ENCODE data around the gene UBE2E3.

DNA sequence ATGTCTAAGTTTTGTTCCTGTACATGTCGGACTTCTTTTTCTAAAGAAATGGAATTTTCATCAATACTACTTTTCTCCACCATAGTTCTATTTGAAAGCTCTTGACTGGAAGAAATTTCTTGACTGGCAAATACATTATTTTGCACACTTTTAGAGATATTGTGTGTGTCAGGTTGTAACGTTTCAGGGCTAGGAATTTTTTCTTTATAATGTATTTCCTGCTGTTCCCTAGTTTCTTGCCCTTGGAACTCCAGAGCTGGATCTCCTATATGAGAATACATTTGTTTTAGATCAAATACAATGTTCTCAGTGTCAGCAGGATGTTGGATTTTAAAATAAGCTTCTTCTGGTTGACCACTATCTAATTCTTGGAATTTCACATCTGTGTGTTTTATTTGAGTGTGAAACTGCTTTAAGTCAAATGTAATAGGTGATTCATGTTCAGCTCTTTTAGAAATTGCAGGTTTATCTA is 58.9 kb downstream of the TTN start:
- PRO-cap = no peak

DNA sequence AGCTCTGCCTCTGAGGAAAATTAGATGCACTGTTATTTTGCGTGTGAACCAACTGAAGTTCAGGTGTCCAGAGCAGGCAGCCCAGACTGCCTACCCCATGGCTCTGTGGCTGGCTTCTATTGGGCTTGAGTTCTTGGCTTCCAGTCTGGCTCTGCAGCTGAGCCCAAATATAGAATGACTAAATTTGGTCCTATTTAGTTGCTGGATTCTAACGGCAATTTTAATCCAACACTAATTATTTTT is 3.2 kb downstream of the TTN start:
- PRO-cap = no peak

DNA sequence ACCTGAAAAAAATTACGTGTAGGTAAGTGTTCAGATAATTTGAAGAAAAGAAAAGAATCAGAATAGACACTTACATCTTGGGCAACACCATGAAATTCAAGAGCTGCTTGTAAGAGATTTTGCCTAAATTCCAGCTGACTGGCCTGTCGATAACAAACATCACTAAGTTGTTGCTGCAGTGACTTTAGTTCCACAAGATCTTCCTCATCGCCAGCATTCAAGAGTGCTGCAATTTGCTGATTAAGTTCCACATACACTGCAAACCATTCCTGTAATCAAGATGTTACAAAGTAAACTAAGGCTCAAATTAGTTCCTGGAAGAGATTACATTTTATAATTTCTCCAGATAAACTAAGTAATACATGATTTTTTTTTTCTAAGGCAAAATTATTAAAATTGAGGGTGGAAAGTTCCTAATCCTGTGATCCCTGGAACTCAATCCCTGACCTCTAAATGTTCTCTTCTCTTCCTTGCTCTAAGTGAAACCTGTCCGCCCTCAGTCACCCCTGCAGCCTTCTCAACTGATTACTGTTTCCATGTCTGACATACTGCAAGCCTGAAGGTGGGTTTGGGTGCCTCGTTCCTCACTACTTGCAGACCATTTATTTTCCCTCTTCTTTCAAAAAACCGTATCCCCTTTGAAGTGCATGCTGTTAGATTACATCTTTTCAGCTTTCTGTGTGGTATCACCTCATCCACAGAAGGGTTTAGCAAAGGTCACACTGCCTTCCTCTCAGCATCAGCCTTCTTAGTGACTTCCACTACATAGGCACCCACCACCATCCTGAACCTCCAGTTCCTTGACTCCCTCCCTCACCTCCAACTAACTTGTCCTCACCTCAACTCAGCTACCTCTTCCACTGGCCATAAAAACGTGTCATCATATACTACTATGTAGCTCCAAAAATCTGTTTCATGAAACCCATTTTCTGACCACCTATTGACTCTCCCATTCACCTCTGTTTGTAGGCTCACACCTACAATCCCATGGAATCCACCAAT is 74.7 kb upstream of the CCDC141 start:
- PRO-cap = no peak

DNA sequence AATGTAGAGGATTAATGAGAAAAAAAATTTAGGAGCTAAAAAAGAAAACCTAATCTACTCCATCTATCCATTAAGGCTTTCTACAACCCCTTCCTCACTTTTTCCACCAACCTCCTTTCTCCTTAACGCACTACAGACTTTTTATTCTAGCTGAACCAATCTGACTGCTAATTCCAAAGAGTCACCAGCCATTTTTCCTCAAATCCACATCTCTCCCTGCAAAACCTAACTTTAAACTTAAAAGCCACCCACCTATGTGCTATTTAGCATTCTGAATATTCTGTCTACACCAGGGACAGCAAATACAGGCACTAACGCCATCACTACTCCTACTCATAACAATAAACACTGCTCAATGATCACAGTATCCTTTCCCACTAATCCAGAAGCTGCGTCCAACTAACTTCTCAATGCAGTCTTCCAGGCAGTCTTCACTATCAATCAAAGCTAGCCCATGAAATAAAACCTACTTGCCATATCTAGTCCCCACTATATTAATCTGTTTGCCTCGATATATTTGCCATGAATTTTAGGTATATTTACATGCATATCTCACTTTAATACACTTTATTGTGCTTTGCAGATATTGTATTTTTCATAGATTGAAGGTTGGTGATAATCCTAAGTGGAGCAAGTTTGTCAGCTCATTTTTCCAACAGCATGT is 10.3 kb downstream of the SESTD1 start:
- PRO-cap = no peak

GRCh38 chr2:179581525-179582014 is 279.8 kb downstream of the ZNF385B start:
- PRO-cap = no peak

GRCh38 chr2:180979908-180981034 is at the start of gene UBE2E3:
TSS of gene UBE2E3 (plus strand) at chr2:180980605.
- PRO-cap = bidirectional peak, plus-strand start at chr2:180980615, minus-strand start at chr2:180980421; bidirectional peak, plus-strand start at chr2:180980824, minus-strand start at chr2:180980747; bidirectional peak, plus-strand start at chr2:180981092, minus-strand start at chr2:180980853

- PRO-cap = no peak
These were observed 3.5 kb downstream of the UBE2E3 start for GRCh38 chr2:180983863-180984319.

GRCh38 chr2:181054363-181055333 is 74.2 kb downstream of the UBE2E3 start:
- PRO-cap = no peak

- PRO-cap = no peak
These were observed 162.1 kb downstream of the UBE2E3 start for GRCh38 chr2:181142391-181142936.

- PRO-cap = no peak
These were observed 152.2 kb upstream of the ITGA4 start for GRCh38 chr2:181305009-181305463.

DNA sequence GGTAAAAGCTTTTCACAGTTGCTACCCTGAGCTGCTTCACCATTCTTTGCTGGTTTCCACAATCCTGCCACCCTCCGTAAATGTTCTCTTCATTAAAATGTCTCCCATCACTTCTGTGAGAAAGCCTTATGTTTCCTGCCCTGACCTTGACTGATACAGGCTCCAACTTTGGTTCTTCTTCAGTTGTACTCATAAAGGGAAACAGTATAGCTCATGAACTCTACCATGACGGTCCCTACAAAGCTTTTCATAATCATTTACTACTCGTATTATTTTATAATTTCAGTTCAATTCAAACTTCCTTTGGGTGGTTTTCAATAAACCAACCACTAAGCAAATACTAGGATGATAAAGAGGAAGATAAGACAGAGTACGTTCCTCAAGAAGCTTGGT is 62.1 kb upstream of the ITGA4 start:
- PRO-cap = no peak

DNA sequence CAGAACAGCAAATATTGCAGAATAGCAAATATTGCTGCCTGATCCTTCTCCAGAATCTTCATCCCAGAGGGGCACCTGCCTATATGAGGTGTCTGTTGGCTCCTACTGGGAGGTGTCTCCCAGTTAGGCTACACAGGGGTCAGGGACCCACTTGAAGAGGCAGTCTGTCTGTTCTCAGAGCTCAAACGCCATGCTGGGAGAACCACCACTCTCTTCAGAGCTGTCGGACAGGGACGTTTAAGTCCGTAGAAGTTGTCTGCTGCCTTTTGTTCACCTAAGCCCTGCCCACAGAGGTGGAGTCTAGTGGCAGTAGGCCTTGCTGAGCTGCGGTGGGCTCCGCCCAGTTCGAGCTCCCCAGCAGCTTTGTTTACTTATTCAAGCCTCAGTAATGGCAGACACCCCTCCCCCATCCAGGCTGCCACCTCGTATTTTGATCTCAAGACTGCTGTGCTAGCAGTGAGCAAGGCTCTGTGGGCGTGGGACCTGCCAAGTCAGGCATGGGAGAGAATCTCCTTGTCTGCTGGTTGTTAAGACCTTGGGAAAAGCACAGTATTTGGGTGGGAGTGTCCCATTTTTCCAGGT is 87.6 kb upstream of the ITPRID2 start:
- PRO-cap = no peak

DNA sequence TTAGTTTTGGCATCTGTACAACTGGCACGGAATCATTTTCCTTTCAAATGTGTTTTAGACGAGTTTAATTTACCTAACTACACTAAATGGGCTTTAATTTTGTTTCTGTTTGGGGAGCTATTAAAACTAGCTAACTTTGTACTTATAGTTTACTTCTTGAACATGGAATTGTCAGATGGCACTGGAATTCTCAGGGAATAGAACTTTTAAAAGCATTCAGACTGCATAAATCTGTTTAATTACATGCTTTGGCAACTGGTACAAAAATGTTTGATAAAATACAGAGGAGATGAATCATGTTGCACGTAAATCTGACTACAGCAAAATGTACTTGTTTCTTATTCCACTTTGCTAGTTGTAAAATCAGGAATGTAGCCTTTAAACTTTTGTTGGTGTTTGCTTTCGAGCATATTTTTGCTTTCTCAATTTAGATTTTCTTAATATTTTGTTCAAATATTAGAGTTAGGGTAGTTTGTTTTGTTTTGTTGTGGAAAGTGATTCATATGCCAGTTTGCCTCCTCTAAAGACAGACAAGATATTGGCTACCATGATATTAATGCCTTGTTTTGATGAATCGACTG is 1.6 kb downstream of the ITPRID2 start:
- PRO-cap = no peak

DNA sequence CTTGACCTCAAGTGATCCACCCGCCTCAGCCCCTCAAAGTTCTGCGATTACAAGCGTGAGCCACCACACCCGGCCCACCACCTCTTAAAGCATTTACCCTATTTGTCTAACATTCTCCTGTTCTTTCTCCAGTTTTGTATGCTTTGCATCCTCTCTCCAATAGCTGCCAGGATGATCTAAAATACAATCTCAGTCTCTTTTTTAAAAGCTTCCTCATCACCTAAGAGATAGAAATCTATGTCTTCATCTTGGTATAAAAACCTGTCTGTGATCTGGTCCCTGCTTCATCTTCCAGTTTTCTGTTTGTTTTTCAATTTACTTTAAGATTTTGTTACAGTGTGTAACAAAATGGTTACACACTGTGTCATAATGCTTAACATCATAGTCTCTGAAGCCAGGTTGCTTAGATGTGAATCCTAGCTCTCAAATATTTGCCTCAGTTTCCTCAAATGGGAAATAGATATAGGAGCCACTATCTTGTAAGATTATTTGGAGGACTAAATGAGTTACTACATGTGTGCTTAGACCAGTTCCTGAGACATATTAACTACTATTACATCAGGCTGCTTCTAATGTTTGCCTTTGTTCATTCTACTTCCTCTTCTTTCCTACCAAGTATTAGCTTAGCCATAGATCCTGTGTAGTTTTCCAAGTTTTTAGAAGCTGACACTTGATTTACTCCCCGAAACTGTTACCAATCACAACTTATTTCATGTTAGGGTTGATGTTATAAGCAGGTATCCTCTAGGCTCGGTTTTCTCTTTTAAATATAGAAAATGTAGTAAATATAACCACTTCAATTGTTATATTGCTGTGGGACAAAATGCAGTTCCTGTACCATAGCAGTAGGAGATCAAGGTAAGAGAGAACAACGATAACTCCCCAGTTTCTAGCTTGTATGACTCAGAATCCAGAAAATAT is 1.0 kb upstream of the DNAJC10 start:
- PRO-cap = no peak

GRCh38 chr2:182761938-182762137 is 45.8 kb downstream of the DNAJC10 start:
- PRO-cap = no peak

DNA sequence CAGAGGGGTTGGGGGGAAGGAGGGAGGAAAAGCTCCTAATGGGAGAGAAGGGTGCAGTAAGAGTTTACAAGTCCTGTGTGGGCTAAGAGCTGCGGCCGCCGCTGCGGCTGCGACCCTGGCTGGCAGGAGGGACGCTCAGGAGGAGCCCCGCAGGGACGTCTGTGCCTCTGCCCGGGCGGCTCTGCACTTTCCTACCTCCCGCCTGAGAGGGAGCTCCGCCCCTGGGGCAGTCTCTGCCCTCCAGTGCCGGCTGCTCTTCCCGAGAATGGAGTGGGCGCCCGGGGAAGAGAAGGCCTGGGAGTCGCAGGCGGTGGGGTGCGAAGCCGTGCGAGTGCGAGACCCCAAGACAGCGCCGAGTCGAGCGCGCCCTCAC is 549 bp upstream of the FRZB start:
- PRO-cap = bidirectional peak, plus-strand start at position 273 of the sequence, minus-strand start at position 161 of the sequence

- PRO-cap = no peak
These were observed 601.3 kb upstream of the ZNF804A start for GRCh38 chr2:183996996-183997445.

DNA sequence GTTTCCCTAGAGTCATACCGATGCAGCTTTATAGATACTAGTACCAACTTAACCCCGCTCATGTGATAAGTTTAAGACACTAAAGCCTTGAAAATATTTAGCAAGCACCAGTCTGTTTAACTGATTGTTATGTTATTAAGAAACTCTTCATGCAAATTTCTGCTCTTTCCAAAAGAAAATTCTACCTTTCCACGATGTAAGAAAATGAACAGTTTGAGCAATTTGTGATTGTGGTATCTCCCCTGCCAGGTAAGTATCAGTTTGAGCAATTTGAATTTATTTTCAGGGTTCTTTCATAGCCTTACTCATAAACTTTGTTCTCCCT is 172.9 kb upstream of the ZNF804A start:
- PRO-cap = no peak

DNA sequence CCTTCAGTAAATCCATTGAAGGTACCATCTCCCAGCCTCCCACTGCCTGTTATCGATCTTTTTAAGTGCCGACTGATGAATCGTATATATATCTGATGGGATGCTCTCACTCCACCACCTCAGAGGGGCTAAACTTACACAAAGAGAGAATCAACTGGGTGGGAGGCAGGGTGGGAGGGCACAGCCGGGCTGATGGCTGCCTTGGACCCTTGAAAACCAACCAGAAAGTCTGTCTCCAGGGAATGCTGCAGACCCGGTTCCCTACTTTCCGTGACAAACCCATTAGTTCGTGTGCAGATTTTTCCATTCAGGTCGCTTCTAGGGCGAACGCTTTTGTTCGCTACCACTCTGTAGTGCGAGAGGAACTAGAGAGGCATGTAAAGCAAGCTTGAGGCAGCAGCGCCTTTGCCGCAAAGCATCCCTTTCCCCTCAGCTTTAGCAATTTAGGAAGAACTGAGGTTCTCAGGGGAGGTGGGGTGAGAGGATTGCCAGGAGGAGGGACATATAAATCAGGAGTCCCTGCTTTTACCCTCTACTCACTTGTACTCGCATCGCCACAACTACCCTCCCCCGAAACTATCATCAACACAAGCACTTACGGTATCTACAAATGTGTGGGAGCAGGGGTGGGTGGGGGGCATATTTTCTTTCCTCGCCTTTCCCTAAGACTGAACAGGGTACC is 831 bp upstream of the ZNF804A start:
- PRO-cap = no peak

GRCh38 chr2:185289563-185289938 is 449.1 kb upstream of the FSIP2 start:
- PRO-cap = no peak

Measured in anterior vena cava (tissue), 1 donor.